T47D (cell line): ENCODE data around the gene TAF5L.

- RRBS = no CpG with 5 or more reads among the region's 10 CpGs
These were observed 49.4 kb upstream of the RAB4A start for GRCh38 chr1:229221065-229222342.

DNA sequence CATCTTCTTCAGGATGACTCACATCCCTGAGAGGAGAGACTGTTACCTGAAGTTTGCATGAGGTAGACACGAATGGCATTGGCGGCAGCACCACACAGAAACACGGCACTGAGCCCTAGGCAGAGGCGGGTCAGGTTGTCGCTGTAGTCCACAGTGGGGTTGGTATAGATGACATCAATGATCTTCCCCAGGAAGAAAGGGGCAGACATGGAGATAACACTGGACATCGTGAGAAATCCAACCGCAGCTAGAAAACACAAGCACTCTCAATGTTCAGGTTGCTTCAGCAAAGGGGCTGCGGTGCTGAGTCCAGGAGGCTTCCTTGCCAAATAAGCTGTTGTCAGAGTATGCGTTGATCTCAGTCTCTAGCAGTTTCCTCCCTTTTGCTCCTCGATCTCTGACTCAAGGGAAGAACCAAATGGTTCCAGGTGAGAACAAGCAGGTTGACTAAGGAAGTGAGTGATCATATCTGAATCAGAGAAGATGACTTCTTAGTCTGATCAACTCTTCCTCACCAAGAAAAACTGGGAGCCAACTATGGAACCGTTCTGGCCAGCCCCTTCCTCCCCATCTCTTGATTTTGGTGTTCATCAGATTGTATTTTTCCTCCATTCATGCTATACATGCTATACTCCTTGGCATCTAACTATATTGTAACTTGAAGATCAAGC is 9.2 kb downstream of the ABCB10 start:
- RRBS = no CpG with 5 or more reads among the region's 11 CpGs

- RRBS = no CpG with 5 or more reads among the region's 11 CpGs
These were observed 23.5 kb upstream of the ABCB10 start for GRCh38 chr1:229581779-229582634.

DNA sequence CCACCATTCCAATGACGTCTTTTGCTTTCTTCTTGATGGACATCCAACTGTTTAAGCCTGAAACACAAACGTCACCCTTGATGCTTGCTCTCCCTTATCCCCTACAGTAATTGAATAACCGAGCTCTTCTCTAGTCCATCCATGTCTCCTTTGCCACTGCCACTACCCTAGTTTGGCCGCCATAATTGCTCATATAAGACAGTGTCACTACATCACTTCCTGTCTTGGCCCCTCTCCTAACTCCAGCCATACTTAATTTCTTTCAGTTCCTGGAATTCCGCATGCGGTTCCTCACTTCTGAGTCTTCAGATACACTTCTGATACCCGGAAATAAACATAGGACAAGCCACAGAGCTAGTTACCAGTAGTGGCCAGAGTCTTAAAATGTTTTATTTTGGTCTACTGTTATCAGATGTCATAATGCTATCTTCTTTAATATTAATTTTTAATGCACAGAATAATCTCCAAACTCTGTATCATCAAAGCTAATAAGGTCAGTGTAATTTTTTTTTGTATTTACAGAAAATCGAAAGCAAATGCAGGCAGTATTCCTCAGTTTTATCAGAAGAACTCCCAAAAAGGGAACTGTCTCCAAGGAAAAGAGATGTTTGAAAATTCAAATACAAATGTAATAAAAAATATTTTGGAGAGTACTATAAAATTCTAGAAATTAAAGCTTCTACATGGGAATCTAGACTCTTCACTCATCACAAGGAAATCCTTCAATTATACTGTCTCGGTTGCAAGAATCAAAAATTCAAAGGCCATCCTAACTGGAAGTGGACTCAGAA is 25.3 kb downstream of the TAF5L start:
- RRBS = no CpG with 5 or more reads among the region's 9 CpGs

DNA sequence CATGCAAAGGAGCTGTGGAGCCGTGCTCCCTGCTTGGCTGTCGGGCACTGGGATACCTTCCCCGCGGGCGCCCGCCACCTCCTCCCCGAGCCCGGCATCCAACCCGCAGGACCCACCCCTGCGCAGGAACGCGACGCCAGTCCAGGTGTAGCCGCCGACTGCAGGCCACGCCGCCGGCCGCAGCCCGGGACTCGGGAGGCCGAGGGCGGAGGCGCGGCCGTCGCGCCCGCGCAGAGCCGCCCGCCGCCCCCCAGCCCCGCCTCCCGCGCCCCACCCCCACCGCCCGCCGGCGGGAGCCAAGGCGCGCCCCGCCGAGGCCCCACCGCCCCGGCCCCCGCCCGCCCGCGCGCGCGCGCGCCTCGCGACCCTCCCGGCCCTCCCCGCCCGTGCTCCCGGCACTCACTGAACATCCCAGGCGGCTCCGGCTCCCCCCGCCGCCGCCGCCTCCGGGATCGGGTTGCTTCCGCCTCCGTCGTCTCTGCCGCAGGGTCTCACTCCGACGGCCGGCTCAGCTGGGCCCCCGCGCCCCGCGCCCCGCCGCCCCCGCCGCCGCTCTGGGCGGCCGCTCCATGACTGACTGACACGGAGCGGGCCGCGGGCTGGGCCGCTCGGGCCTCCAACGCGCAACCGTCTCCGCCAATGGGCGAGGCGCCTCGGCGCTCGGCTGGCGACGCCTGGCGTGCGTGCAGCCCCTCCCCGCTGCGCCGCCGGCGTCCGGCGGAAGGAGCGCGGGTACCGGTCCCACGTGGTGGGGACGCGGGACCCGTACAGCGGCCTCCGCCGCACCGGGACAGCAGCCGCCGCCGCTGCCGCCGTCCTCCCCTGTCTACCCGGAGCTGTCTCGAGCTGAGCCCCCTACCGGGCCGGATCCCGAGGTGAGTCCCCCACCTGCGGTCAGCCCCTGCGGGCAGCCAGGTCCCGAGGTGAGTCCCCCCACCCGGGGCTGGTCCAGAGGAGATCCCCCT is at the start of gene TAF5L:
Gene TAF5L (minus strand): TSS at position 641 of the 965 bp plus-strand sequence.
- RRBS = 2% methylated on average over 65 of the region's 138 CpGs

- RRBS = no CpG with 5 or more reads among the region's 11 CpGs
These were observed 14.3 kb downstream of the URB2 start for GRCh38 chr1:229640306-229640778.

DNA sequence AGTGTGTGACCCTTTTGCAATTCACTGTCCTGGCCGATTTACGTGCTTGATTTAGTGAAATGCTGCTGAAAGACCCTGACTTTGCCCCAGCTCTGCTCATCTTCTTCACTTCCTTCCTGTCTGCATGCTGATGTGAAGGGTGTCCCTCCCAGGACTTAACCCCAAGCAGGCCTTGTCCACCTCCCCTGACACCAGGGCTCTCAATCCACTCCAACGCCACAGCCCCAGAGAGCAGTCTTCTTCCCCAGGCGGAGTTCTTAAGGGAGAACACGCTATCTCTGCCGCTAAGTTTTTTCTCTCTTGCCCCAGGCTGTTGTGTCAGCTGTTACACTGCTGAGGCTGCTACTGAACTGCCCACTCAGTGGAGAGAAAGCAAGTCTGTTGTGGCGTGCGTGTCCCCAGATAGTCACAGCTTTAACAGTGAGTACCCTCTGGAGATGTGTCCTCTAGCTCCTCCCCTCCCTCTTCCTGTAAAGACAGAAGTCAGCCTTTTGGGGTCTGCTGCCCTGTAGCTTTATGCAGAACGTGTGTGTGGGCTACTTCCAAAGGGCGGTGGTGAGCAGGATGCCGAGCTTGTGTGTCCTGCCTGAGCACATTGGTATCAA is 19.6 kb downstream of the URB2 start:
- RRBS = no CpG with 5 or more reads among the region's 11 CpGs

GRCh38 chr1:229705719-229706098 is 79.7 kb downstream of the URB2 start:
- RRBS = no CpG with 5 or more reads among the region's 5 CpGs

GRCh38 chr1:230109615-230110517 is 42.8 kb downstream of the GALNT2 start:
- RRBS = no CpG with 5 or more reads among the region's 16 CpGs

- RRBS = no CpG with 5 or more reads among the region's 10 CpGs
These were observed 46.2 kb downstream of the GALNT2 start for GRCh38 chr1:230113161-230113814.

DNA sequence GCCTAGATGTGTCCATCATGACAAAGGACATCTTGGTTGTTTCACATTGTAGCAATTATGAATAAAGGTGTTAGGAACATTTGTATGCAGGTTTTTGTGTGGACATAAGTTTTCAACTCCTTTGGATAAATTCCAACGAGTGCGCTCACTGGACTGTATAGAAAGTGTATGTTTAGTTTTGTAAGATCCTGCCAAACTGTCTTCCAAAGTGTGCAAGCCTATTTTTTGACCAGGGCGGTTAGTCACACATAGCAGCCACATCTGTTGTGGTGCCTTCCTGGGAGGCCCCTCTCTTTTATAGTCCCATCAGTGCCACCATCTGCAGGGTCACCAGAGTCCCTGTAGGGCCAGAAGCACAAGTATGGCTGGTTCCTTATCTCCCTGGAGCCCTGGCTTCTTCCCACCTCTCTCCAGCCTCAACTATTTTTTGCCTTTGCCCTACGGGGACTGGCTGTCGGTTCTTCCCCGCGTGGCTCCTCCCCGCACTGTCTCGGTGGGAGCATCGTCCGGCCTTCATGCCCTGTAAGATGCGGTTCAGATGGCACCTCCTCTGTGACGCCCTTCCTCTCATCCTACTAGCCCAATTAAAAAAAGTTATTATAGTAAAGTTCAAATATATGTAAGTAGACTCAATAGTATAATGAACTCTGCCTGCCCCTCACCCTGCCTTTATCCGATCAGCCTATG is 51.3 kb downstream of the GALNT2 start:
- RRBS = no CpG with 5 or more reads among the region's 14 CpGs

DNA sequence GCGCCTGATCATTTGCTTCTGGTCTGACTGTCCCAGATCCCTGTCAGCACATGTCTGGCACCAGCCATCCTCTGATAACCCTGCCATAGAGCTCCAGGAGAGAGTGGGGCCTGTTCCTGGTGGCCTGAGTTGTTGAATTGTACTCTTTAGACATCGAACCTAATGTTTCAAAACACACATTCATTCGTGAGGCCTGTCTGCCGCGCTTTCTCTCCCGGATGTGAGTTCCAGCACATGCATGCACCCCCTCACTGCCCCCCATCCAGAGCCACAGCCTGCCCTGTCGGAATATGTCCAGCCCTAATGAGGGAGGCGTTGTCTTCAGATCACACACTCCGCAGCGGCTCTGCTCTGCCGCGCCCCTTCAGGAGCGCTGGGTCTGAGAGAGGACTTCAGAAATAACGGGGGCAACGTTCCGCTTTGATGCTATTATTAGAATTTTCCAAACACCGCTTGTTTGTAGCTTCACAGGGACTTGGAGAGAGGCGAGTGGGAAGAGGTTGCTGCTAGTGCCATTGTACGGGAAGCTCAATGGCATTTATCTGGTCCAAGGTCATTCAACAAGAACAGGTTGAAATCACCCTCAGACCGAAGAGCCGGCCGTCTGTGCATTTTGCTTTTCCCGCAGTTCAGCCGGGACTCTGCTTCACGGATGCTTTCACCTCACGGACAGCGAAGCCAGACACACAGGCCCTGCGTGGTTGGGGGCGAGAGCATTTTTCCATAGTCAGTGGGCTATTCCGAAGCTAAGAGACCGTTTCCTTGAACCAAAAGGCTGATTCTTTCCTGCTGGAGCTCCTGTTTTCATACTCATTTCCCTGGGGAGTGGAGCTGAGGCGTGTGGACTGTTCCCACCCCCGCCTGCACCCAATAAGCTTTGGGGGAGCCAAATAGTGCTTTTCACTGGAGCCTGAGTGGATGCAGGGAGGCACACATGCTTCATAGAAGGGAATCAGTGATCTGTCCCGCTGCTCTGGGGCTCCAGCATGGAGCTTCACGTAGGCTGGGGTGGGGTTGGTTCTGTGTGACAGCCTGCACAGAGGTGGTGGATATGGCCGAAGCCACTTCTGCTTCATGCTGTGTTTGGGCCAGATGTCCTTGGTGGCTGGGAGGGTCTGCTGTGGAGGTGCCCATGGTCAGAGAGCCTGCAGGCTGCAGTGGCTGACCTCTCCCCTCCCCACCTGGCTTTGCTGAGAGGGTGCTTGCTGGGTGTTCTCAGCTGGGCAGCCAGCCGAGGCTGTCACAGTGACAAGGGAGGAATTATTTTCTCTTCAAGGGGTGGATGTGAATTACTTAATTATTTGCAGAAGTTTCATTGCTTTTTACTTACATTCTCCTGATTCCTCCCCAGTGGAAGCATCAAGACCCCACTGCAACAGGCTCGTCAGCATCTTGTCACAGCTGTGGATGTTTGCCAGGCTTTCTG is 69.8 kb downstream of the GALNT2 start:
- RRBS = no CpG with 5 or more reads among the region's 38 CpGs

DNA sequence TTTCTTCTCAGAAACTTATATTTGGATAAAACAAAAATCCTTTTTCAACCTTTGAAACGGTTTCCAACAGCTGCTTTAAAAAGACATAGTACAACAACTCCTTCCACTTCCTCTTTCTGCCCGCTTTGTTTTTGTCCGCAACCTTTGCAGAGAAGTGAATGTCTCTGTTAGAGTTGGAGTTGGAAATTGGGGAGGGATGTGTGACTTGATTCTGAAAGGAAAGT is 83.2 kb downstream of the GALNT2 start:
- RRBS = no CpG with 5 or more reads among the region's 3 CpGs

DNA sequence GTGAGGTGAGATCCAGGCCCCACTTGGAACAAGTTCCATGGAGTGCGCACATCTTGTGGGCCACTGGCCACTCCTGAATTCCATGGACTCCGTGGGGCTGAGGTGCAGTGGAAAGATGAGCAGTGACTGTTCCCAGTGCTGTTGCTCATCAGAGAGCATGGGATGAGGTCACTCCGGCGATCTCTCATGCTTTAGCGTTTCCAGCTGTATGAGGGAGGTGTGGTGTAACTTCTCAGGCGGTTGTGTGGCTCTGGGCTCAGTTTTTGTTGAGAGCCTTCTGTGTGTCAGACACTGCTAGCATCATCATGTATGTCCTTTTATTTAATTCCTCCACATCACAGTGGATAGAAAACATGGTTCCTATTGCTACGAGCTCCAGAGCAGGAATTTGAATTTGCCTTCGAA is 96.2 kb downstream of the GALNT2 start:
- RRBS = no CpG with 5 or more reads among the region's 8 CpGs

GRCh38 chr1:230190773-230191556 is 123.9 kb downstream of the GALNT2 start:
- RRBS = no CpG with 5 or more reads among the region's 8 CpGs

- RRBS = no CpG with 5 or more reads among the region's 15 CpGs
These were observed 141.6 kb downstream of the GALNT2 start for GRCh38 chr1:230208369-230209398.

DNA sequence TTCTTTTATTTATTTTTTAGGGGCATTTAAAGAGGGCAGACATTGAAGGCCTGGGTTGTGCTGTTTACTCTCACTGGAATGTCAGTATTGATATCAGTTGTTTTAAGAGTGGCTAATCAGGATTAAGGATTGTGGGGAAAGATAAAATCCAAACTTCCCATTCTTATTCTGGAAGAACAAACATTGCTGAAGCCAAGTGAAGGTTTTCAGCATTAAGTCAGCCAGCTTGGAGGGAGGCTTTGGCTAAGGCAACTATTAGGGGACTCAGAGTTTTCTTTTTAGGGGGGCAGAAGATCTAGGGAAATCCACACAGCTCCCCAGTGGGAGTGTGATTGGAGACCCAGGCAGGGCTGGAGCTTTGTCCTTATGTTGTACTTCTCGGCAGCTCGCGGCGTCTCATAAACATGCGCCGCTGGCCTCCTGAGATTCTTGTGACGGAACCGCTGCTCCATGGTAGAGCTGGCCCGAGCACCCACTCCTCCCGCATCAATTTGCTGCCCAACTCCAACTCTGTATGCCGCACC is 143.8 kb downstream of the GALNT2 start:
- RRBS = no CpG with 5 or more reads among the region's 11 CpGs

GRCh38 chr1:230291598-230292397 is 134.3 kb downstream of the PGBD5 start:
- RRBS = no CpG with 5 or more reads among the region's 27 CpGs

DNA sequence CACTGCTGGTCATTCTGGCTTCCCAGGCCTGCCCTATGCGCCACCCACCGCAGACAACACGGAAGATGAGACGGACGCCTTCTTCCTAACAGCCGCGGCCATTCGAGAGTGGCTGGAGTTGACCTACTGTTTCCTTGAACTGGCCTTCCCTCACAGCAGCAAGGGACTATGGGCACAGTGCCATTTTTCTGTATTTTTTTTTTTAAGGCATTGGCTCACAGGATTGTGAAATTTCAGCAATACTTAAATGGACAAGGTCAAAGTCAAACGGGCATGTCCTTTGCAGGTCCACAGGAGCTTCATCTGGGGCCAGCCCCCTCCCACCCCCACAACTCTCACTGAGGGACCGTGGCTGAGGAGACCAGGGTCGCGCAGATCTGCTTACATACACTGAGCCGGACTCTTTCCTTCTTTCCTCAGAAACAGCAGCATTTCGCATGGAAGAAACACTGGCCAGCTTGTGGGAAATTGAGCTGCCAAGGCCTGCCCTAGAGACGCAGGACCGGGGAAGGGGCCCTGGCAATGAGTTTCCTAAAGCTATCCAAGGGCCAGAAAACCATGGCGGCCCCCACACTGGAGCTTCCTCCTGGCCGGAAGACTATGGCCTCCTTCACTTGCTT is 99.0 kb downstream of the PGBD5 start:
- RRBS = 50% methylated on average over 5 of the region's 18 CpGs

GRCh38 chr1:230509800-230510282 is 83.7 kb upstream of the PGBD5 start:
- RRBS = no CpG with 5 or more reads among the region's 4 CpGs